ENCODE measurements around the genes SLC1A2, TRIM44 and ALKBH3.

GRCh38 chr11:35139974-35140437 is 1.0 kb downstream of the CD44 start:
- PRO-cap, result no peak

DNA sequence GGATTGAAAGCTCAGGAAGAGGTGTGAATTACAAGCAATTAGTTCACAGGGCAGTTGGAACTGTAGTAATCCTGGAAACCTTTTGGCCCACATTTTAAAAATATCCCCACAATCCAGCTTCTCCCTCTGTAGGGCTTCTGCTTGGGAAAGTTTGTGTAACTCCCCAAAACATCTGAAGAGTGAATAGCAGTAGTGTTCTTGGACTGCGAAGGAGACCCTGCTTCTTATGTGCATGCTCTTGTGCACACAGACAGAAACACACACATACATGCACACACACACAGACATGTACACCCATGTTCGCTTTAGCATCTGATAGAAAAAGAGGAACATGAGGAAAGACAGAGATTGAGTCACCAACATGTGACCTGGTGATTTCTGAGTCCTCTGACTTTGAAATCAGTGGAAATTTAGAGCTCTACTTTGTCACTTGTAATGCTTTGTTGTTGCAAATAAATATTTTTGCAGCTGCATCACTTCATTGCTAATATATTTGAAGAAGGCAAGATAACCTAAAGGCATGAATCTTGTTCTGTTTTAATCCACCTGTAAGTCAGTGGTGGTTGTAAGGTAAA is 23.7 kb downstream of the CD44 start:
- PRO-cap, result no peak

DNA sequence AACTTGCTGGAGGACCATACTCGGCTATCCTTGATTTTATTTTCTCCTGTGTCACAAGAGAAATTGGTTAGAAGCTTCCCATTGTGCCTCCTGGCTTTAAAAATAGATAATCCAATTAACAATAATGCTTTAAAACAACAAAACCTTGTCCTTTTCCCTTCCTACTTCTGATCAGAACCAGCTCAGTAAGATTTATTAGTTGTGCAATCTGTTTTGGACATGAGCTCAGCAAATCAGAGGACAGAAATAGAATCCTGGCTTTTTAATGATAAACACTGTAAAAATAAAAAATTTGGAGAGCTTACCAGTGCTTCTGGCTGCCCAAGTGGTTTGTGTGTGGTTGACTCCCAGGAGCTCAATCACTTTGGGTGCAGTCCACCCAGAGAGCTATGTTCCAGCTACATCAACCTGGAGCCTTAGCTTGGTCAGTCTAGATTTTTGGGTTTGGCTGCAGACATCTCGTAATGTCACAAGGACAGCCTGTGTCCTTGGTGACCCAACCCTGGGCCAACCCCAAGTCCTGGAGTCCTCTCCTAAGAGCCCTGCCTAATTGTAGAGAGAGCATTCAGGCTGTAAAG is 28.4 kb downstream of the CD44 start:
- PRO-cap, result no peak

DNA sequence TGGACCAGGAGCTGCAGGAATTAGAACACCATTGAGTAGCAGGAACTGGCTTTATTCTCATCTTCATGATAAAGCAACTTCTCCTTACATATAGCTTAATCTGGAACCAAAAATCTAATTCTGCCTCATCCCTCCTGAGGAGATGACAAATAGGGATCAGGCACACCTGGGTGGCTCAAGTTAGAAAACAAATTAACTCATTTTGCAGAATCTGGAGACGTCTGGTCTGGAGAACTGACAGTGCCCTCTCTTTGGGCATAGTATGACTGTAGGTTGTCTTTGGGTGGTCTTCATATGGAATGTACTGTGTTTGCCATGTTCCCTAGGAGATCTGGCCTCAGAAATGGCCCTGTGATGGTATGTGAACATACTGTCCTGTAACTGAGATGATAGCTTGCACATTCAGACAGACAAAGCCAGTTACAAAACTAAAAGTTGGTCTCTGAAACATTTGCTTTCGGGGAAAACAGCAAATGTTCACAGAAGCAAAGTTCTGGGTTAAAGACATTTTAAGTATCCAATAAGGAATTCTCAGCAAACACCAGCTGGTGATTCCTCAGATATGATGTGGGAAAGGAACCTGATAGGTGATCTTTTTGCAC is 29.6 kb downstream of the CD44 start:
- PRO-cap, result no peak

DNA sequence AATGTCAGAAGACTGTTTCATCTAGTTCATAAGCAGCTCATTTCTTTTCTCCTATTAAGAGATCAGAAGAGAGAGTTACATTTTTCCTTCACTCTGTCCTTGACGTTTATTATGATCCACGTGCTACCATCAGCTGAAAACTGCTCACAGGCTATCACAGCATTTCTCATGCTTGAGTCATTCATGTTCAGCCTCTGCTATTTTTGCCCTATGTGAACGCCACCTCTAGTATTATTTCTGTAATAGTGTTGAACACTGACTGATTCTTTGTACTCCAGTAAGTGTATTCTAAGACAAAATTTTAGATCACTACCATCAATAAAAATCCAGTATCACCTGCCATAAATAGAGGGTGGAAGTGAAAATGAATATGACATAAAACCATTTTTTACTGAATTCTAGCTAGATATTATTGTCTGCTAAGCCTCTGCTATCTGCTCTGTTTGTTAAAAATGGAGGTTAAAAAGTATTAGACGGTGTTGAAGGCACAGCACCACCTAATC is 51.8 kb downstream of the SLC1A2 start:
- PRO-cap, result no peak

DNA sequence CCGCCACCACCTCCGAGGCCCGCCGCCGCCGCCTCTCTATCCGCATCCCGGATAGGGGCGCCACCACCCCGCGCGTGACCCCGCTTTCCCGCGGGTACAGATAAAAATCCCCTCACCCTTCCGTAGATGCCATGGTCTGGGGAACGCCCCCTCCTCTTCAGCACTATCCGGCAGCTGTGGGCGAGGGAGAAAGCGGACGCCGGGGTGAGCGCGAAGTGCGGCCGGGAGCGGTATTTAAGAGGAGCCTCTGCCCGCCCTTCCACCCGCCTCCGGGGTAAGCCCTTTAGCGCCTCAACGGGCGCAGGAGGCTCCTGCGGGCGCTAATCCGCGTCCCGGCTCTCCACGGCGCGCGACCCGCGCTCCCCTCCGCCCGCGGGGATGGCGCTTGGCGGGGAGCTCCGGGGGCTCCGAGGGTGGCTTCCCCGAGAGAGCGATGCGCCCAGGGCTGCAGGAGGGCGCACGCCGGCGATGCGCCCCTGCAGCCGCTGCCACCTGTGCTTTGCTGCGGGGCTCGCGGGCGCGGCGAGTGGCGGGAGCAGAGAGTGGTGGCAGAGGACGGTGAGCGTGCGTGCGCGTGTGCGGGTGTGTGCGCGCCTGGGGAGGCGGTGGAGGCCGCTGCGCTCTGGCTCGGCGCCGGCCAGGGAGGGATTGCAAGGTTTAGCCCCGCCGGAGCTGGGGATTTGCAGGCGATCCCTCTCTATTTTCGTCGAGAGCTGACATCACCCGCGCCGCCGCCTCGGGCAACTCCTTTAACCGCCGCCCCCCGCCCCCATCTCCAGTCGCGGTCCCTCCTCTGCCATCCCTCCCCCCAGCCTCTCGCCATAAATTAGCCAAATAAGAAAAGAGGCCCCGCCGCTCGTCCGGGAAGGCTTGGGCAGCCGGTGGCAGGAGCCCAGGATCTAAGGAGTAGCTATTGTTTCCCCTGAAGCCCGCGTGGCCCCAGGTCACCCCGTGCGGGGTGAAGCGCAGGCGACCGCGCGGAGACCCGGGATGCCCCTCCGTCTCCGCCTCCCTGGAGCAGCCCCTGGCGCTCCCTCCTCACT is at the start of gene SLC1A2:
SLC1A2 (minus strand) TSS at position 725 of the 1,043 bp plus-strand sequence.
- PRO-cap, result no peak

- PRO-cap, result no peak
Measured at GRCh38 chr11:35419877-35420617, 689 bp upstream of the SLC1A2 start.

GRCh38 chr11:35524446-35524824 is 981 bp downstream of the PAMR1 start:
- PRO-cap, result no peak

DNA sequence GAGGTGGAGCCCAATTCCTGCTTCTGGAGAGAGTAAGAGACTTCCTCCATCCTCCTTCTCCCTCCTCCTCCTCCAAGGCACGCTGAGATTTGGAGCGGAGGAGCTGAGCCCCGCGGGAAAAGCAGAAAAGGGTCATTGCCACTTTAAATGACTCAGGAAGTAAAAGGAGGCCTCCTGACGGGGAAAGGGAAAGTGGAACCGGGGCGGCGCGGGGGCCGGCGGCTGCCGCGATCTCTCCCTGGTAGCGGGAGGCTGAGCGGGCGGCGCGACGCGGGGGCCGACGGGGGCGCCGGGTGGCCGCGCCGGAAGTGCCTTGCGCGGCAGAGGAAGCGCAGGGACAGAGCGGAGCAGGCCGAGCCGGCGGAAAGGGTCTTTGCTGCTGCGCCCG is at the start of gene TRIM44:
TRIM44 (plus strand) TSS at position 218 of the 388 bp plus-strand sequence.
- PRO-cap, result bidirectional peak, plus-strand start at position 323 of the sequence, minus-strand start outside the sequence

GRCh38 chr11:36148625-36149219 is 140.5 kb downstream of the COMMD9 start:
- PRO-cap, result no peak

GRCh38 chr11:36375150-36375844 is 79.2 kb downstream of the PRR5L start:
- PRO-cap, result no peak

GRCh38 chr11:40387443-40387973 is 1071.9 kb downstream of the LRRC4C start:
- PRO-cap, result no peak

DNA sequence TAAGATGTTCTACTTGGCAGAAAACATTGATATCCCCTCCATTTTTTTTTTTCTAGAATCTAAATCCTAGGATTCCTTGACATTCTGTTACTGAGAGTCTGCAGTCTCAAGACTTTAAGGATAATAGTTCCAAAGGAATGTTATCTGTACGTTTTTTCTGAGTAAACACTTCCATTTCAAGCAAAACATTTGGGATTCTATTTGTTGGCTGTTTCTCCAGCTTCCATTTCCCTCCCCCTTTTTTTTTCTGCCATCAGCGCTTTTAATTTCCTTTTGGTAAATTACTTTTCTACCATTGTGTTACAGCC is 402.1 kb upstream of the LRRC4C start:
- PRO-cap, result no peak

GRCh38 chr11:42874705-42875218 is 437.0 kb upstream of the API5 start:
- PRO-cap, result no peak

GRCh38 chr11:43312279-43312893 is 590 bp downstream of the API5 start:
- PRO-cap, result unidirectional peak, minus-strand start at chr11:43312435

- PRO-cap, result no peak
Measured at GRCh38 chr11:43474576-43475631, 116.2 kb downstream of the TTC17 start.

DNA sequence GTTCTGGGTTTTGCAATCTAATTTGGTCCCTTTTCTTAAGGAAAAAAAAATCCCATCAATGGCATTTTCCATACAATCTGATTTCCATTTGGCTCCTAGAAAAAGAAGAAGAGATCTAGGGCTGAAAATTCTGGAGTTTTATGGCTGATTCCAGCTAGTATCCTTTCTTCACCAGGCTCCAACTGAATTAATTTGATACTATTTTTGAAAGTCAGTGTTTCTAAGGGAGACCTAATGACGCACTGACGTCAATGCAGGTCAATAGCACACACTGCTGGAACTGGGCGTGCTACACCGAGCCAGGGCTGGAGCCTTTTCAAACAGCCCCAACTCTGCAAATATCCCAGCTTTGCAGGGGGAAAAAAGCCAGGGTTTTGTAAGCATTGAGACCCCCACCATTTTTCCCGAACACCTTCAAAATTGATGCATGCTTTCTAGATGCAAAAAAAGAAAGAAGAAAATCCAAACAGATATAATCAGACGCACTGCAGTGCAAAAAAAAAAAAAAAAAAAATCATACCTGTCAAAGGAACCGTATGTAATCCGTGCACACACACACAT is 124.7 kb upstream of the HSD17B12 start:
- PRO-cap, result no peak

DNA sequence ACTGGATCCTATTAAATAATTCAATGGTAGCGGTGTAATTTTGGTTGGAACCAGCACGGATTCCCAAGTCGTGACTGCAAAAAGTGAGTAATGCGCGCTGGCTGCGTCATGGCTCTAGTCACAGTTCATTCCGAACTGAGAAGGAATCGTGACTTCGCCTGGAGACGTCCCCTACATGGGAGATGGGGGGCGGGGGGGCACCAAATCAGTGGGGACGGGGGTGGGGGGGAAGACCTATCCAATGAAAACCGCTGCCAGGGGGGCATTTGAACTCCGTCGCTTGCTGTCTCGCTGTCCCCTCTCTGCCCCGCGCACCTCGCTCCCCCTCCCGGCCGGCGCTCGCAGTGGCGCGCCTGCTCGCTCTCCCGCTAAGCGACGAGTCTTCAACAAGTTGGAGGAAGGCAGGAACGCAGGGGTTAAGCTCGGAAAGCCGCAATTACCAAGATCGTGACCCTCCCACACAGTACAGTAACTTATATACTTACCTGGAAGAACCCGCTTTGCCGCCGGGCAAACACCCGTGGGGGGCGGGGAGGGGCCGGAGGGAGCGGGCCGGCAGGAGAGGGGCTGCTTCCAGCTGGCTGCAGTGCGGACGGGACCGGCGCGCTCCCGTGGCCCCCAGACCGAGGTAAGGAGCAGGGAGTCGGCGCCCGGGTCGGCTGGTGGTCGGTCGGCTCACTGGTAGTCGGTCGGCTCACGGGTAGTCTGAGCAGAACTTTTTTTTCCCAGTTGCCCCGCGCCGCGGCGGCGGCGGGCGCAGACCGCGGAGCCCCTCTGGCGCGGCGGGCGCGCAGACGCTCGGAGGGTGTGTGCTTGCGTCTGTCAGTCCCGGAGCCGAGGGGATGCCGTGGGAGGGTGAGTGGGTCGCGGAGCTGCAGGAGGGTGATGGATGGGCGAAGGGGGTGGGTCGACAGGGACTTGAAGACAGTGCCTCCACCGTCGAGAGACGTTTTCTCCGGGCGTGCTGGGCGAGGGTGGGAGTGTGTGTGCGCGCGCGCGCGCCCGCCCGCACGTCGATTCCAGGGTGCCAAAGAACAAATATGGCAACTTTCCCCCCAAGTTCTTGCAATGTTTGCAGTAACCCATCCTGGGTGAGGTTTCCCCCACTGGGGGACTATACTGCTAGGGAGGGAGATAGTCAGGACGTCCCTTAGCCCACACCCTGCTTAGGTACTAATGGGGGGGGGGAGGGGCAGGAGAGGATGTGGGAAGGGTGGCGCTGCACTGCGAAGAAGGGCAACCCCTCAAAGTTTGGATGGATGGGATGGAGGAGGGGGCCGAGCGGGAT is 101.2 kb upstream of the HSD17B12 start:
- PRO-cap, result no peak

- PRO-cap, result bidirectional peak, plus-strand start at chr11:43880851, minus-strand start at chr11:43880660
Measured at GRCh38 chr11:43880386-43881323, at the start of gene ALKBH3. TSS of gene ALKBH3 (plus strand) at chr11:43880831.

DNA sequence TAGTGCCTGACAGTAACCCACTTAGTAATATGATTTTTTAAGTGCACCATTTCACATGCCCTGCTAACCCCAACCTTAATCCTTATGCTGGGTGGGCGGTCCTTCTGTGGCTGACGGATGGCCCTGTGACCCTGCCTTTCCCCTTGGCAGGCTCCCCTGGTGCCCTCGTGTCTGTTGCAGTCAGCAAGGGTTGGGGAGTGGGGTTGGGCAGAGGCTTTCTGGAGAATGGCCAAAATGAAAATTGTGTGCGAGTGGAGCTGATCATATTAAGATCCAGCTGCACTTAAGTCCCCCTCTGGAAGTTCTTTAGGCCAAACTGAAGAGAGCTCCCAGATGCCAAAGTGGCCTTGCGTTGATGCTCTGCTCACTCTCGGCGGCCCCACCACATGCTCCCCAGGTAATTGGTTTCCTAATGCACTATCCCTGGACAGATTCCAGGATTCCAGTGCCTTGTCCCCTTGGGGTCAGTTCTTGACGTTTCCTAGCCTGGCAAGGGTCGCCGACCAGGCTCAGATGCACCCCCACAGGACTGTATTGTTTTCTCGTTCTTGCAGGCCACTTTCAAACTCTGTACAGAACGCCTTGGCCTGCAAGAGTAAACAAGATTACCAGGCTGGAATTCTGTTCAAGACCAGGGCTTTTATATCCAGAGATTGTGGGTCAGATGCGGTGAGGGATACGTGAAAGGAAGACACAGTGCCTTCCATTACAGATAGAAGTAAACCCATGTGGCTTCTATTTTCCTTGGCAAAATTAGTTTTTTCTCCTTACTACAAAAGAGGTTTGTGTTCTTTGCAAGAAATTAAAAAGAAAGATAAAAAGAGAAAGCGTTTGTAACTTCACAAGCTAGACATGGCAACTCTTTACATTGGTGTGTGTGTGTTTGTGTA is 16.3 kb upstream of the C11orf96 start:
- PRO-cap, result no peak